SJSA1 (cell line): ENCODE data around the genes MKRN3 and UBE3A.

GRCh38 chr15:21262568-21263074 is 177.7 kb downstream of the POTEB3 start:
- RAMPAGE, long total RNA: no peak

- RAMPAGE, long total RNA: no peak
Measured at GRCh38 chr15:22227993-22228576, 133.8 kb downstream of the OR4N4 start.

DNA sequence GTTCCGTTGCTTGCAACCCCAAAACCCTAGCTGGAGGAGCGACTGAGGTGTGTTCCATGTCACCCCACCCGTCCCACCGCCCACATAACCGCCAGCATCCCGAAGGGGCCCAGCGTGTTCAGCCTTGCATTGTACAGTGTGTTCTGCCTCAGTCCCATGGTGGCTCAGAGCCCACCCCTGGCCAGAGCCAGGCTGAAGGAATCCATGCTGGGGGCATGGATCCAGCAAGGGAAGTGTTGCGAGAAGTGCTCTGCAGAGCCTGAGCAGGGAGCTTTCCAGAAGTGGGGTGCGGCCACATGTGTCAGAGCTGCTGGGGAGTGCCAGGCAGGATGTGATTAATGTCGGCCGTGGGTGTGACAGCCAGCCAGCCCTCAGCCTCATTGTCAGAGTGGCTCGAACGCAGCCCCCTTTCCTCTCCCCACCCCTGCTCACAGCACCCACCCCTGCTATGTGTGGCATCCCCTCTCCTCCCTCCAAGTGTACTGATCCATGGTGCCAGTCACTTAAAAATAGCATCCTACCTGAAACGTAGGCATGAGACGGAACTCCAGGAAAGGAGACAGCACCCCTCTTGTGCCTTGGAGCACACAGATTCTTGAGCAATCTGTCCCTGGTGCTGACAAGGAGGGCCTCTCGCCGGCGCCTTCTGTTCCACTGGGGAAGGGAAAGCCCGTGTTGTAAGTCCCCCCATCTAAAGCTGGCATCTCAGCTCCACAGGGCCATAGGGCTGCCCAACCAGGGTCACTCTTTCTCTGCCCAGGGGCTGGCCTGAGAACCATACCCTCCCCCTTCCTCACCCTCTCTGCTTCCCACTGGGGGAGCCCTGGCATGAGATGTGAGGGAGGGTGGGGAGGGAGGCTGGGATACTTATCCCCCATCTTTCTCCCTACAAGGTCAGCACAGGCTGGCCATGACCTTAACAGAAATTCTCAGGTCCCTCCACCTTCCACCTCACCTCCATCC is 145.0 kb downstream of the OR4N4 start:
- RAMPAGE, long total RNA: no peak

GRCh38 chr15:22257162-22258234 is 163.2 kb downstream of the OR4N4 start:
- RAMPAGE, long total RNA: no peak

GRCh38 chr15:22572887-22573274 is 114.2 kb downstream of the GOLGA6L22 start:
- RAMPAGE, long total RNA: no peak

DNA sequence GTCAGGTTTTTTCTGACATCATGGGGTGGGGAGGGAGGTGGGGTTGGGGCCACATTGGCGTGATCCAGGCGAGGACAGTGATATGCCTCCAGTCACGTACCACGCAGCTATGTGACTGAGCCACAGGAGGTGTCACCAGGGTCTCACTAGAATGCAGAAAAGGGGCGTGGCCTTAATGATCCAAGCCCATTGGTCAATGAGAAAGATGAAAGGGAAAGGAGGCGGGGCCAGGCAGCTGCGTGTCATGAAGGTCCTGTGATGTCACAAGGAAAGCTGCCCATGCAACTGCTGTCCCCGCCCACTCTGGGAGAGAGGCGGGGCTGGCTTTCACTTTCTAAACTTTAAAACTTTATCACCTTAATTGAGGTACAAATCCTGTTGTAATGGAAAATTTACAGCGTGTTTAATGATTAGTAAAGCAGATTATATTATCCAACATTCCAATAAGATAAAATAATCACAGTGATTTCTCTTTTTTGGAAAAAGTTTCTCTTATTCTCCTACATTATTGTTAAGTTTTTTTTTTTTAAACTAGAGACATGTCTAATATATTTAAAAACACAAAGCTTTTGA is 10.4 kb upstream of the NIPA1 start:
- RAMPAGE, long total RNA: no peak

- RAMPAGE, long total RNA: no peak
Measured at GRCh38 chr15:22786869-22787222, 402 bp downstream of the NIPA1 start.

DNA sequence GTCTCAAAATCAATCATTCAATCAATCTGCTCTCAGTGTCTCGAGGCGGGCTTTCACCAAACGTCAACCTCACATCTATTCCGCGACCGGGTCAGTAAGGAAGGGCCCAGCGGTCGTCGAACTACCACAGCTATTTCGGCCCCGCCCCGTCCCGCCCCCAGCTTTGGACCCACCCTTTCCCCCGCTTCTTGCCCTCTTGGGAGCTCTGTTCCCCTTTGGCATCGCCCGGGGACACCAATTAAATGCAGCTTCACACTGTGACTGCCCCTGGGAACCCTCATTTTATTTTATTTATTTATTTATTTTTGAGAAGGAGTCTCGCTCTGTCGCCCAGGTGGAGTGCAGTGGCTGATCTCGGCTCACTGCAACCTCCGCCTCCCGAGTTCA is 1.0 kb upstream of the NIPA2 start:
- RAMPAGE, long total RNA: no peak

DNA sequence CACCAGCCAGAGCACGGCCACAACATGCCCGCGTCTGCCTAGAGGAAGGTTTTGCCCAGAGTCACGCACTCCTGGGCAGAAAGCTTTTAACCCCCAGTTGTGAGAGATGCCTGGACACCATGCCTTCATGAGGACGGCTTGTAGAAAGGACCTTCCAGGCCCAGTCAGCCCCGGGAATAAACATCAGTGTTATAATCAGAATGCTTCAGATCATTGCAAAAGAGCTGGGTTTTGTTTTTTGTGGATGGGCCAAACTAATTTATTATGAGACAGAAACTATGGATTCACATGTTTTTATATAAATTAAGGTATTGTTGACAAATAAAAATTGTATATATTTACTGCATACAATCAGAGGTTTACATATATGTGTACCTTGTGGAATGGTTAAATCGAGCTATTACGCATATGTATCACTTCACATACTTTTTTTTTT is 16.4 kb downstream of the CYFIP1 start:
- RAMPAGE, long total RNA: no peak

- RAMPAGE, long total RNA: no peak
Measured at GRCh38 chr15:23477729-23477951, 30.6 kb upstream of the GOLGA6L2 start.

DNA sequence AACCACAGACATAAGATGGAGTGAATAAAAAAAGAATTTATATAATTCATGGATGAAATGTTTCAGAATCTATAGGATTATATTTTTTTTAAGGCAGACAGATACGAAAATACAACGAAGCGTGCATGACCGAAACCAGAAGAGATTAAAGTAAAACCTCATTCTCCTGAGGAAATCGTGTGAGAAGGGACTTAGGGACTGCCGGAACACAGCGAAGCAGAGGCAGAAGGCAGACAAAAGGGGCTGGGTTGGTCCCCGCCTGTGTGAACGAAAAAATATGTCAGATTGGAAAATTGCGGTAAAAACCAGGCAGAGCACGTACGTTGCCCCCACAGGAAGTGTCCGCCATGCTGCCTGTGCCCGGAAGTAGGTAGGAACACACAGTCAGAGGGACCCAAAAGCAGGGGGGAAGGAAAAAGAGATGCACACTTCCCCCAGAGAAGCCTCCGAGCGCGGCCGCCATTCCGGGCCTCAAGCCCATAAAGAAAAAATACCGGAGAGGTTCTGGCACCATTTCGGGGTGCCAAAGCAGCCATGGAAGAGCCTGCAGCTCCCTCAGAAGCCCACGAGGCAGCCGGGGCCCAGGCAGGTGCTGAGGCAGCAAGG is at the start of gene MKRN3:
MKRN3 (plus strand) TSS at position 426 of the 606 bp plus-strand sequence.
- RAMPAGE, long total RNA: no peak

GRCh38 chr15:23570418-23570882 is 5.0 kb downstream of the MKRN3 start:
- RAMPAGE, long total RNA: no peak

GRCh38 chr15:23690184-23691056 is 3.3 kb upstream of the NDN start:
- RAMPAGE, long total RNA: no peak

GRCh38 chr15:24101460-24102026 is 414.4 kb upstream of the NDN start:
- RAMPAGE, long total RNA: no peak

GRCh38 chr15:24825773-24826259 is 129.0 kb upstream of the SNRPN start:
- RAMPAGE, long total RNA: no peak

DNA sequence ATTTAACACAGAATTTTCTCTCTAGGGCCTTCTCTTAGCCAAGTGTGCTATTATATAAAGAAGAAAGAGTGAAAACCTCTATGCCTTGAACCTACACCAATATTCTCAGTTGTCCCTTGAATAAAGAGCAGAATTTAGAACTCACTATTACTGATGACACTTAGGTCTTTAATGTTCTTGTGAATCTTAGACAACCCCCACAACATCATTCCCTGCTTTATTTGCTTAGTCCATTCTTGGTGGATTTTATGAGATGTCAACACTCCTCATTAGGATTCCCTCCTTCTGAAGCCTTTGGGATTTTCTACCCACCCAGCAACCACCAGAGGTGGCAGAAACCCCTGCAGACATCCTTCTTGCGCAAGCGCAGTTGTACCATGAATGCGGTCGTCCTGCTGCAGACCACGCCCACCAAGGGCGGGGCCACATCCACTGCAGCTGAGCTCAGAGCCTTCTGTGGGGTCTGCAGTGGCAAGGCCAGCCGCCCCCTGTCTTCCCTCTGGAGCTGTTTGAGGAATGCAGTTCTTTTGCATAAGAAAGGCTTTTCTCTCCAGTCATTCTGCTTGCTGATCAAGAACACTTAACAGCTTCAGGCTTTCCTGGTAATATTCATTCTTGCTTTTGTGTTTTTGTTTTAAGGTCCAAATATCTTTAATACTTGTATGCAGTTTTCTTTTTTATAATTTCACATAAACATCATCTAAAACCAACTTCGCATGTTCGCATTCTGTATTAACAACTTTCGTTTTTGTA is 98.5 kb upstream of the SNRPN start:
- RAMPAGE, long total RNA: no peak

DNA sequence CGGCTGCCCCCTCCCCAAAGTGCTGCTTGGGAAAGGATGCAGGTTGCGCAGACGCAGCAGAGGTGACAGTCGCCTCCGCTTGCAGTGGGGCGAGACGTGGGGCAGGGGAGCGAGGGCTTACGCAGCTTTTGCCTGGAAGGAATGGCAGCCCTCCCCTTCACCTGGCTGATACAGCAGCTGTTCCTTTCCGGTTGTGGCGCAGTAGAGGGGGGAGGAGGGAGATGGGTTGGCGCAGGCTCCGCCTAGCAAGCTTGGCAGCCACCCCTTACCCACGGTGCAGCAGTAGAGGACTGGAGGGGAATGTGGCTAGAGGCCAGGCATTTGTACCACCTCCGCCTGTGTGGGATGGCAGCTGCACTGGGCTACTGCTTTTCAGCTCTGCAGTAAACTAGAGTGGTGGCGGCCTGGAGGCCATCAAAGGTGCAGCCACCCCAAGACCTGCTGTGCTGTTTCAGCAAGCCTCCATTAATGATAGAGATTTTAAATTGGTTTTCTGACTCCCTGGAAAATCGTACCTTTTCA is 1.8 kb downstream of the SNRPN start:
- RAMPAGE, long total RNA: no peak

DNA sequence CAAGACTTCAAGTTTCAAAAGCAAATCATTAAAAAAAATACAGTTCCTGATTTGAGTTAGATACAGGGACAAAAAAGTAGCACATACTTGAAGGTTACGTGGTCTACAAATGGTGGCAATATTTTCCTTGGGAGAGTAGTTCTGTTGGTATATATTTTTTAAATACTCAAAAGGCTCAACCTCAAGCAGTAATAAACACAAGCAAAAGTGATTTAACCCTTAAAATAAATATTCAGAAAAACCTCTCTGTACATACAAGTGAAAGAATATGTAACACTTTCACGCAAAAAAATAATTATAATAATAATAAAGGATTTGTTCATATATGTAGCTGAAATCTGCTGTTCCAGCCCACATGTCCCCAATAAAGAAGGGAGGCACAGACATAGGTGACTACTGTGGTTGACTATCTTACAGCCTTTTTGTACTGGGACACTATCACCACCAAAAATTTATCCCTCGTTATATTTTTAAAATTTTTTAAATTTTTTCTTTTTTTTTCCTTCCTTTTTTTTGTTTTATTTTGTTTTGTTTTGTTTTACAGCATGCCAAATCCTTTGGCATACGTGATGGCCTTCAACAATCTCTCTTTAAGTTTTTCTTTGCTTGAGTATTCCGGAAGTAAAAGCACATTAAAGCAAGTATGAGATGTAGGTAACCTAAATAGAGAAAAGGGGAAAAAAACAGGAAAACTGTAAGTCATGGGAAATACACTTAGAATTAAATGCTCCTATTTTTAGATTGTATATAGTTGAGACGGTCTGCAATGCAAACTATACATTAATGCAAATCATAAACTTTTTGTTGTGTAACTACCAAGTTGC is 100.0 kb downstream of the UBE3A start:
- RAMPAGE, long total RNA: no peak

GRCh38 chr15:25438103-25439053 is at the start of gene UBE3A:
UBE3A (minus strand) TSS chr15:25439024.
- RAMPAGE, long total RNA: no peak

- RAMPAGE, long total RNA: no peak
Measured at GRCh38 chr15:25669737-25670811, 193.1 kb downstream of the ATP10A start.